Right ventricle myocardium (tissue), 1 donor: Measurements from ENCODE around the genes USP46, FIP1L1, TMEM165, NMU and EXOC1L.

DNA sequence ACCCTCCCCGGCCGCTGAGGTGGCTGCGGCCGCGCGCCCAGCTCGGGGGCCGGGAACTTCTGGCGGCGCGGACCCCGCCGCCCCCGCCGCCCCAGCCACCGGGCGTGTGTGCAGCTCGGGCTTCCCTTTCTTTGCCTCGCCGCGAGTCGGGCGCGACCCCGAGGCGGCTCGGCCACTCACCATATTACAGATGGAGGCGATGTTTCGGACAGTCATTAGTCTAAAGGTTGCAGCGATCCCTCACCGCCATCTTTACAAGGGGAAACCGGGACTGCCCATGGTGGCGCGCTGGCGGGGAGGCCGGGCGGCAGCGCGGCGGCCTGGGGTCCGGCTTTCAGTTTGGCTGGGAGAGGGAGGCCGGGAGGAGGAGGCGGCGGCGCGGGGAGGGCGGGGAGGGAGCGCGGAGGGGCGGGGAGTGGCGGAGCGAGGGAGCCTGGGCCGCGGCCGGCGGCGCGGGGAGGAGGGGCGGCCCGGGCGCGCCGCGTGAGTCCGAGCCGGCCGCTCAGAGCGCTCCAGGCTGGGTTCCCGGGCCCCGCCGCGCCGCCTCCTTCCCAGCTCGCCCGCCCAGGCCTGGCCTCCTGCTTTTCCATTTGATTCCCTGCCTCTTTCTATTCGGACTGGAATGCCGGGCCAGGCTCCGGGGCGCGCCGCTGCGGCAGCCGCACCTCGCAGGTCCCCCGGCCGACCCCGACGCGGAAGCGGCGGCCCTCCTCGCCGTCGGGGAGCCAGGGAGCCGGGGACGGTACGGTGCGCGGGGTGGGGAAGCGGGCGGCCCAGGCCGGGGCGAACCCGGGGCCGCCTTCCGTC lies at the start of gene USP46:
Gene USP46, minus strand, starts transcription at position 367 of the 807 bp plus-strand sequence.
- PRO-cap, 2 experiments, result peak in 2 of 2 experiments; most common plus-strand start position 505 of the sequence (in 2); most common minus-strand start position 341 of the sequence (in 2)

GRCh38 chr4:52712087-52713088 lies 38.8 kb downstream of the ERVMER34-1 start:
- PRO-cap, 2 experiments, result peak in 2 of 2 experiments; most common plus-strand start chr4:52712504 (in 2); most common minus-strand start chr4:52712926 (in 2)

DNA sequence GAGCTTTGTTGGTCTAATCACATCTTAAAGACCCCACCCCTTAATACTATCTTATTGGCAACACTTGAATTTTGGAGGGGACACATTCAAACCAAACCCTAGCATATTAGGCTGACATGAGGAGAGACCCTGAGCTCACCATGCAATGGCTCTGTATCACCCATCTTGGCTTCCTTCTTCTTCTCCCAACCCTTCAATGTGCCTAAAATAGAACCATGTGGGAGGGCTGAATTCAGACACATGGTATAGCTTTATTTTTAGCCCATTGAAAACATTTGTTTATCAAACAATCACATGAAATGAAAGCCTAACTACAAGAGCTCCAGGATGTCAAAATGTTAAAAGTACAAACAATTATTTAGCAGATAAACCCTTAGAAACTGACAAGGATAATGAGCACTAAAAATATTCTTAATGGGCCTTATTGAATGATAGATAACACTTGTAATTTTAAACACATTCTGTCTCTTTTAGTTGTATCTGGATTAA lies 81.6 kb downstream of the RASL11B start:
- PRO-cap, 2 experiments, result no peak in any of the 2 experiments

DNA sequence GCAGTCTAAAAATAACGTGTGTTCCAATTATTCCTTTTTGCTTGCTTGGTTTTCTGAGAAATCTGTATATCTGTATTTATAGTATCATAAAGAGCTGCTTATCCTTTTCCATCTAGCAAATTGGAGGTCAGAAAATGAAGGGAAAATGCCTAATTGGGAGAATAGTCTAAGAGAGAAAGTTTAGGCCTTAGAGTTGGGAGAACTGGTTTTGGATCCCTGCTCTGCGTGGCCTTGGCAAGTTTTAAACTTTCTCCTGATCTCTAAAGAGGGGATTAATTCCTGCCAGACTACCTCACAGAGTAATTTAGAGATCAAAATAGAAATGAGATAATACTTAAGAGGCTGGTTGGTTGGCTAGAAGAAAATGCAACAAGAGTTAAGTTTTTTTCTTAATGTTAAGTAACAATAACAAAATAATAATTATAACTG lies 160.3 kb downstream of the RASL11B start:
- PRO-cap, 2 experiments, result no peak in any of the 2 experiments

DNA sequence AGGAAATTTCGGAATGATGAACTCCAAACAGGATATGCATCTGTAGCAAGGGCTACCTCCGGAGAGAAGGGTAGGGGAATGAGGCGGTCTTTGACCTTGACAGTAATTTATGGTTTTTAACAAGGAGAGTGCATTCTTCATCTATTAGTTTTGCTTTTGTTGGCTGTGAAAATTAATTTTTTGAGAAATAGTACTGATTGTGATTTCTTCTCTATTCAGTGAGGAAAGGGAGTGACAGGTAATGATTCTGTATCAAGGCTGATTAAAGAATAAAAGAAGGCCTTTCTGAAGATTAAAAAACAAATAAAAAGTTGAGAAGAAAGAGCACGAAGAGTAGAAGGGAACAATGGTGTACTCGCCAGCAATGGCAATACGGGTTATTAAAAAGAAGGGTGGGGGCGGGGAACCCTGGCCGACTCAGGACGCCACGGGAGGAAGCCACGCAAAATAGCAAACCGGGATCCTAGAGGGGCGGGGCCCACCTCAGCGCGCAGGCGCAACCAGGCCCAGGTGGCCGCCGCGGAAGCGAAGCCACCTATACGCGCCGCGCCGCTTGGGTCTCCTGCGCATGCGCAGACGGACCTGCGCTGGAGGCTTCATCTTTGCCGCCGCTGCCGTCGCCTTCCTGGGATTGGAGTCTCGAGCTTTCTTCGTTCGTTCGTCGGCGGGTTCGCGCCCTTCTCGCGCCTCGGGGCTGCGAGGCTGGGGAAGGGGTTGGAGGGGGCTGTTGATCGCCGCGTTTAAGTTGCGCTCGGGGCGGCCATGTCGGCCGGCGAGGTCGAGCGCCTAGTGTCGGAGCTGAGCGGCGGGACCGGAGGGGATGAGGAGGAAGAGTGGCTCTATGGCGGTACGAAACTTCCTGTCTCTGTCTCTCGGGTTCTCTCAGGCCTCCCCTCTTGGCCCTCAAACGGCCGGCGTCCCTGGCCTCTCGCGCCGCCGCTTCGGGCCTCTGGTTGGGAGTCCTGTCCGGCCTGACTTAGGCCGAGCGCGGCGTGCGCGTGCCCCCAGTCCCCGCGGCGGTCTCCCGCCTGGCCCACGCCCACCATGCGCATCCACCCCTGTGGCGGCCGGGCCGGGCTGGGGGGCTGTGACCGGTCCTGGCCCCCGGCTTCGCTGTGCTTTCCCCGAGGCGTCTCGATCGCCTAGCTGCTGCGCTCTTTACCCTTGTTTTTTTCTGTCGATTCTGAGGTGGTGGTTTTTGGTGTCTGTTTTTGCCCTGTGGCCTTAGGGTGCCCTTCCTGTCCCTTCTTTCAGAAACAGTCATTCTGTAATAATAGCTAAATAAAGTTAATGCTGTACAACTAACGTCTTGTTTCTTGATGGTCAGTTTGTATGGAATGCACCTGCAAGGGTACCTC lies at the start of gene FIP1L1:
Gene FIP1L1, plus strand, starts transcription at position 565 of the 1,358 bp plus-strand sequence.
- PRO-cap, 2 experiments, result peak in 2 of 2 experiments; most common plus-strand start position 569 of the sequence (in 1); most common minus-strand start position 1,030 of the sequence (in 2)

DNA sequence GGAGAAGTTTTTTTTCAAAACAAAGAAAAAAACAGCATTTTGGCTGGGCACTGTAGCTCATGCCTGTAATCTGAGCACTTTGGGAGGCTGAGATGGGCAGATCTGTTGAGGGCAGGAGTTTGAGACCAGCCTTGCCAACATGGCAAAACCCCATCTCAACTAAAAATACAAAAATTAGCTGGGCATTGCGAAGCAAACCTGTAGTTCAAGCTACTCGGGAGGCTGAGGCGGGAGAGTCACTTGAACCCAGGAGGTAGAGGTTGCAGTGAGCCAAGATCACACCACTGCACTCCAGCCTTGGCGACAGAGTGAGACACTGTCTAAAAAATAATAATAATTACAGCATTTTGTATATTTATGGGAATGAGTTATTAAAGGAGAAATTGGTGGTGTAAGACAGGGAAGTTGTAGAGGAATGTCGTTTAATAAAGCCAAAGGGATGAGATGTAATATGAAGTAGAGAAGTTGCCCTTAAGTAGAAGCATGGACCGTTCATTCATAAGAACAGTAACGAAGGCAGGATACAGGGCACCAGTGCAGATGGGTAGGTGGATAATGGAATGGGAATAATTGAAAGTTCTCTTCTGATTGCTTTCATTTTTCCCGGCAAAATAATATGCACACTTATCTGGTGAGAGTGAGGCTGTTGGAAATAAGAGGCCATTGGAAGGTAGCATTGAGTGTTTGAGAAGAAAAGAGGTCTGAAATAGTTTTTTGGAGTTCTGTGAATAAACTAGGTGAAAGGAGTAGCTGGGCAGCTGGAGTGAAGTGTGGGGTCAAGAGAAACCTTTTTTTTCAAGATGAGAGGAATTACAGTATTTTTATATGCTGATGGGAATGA lies 25.2 kb downstream of the FIP1L1 start:
- PRO-cap, 2 experiments, result no peak in any of the 2 experiments

- PRO-cap, 2 experiments, result no peak in any of the 2 experiments
Observed at GRCh38 chr4:53590952-53591270, 375 bp downstream of the LNX1 start.

DNA sequence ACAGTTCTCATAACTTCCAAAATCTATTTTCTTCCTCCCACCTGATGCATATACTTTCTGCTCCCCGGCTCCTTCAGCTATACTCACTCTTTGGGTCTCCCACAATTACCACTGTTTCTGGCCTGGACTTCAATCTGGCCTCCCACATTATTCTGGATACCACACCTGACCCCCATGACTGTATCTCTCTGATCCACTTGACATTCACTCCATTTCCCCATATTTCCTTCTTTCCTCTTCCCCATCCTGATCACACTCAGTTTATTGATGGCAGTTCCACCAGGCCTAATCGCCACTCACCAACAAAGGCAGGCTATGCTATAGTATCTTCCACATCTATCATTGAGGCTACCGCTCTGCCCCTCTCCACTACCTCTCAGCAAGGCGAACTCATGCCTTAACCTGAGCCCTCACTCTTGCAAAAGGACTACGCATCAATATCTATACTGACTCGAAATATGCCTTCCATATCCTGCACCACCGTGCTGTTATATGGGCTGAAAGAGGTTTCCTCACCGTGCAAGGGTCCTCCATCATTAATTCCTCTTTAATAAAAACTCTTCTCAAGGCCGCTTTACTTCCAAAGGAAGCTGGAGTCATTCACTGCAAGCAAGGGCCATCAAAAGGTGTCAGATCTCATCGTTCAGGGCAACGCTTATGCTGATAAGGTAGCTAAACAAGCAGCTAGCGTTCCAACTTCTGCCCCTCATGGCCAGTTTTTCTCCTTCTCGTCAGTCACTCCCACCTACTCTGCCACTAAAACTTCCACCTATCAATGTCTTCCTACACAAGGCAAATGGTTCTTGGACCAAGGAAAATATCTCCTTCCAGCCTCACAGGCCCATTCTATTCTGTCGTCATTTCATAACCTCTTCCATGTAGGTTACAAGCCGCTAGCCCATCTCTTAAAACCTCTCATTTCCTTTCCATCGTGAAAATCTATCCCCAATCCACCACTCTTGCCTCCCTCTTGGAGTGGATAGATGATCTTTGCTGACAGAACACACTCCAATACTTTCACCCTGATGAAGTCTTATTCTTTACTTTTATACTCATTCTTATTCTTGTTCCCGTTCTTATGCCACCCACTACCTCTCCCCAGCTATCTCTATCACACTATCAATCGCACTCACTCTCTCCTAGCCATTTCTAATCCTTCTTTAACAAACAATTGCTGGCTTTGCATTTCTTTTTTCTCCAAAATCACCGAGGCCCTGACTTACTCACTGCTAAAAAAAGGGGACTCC lies 40.6 kb downstream of the CHIC2 start:
- PRO-cap, 2 experiments, result no peak in any of the 2 experiments

DNA sequence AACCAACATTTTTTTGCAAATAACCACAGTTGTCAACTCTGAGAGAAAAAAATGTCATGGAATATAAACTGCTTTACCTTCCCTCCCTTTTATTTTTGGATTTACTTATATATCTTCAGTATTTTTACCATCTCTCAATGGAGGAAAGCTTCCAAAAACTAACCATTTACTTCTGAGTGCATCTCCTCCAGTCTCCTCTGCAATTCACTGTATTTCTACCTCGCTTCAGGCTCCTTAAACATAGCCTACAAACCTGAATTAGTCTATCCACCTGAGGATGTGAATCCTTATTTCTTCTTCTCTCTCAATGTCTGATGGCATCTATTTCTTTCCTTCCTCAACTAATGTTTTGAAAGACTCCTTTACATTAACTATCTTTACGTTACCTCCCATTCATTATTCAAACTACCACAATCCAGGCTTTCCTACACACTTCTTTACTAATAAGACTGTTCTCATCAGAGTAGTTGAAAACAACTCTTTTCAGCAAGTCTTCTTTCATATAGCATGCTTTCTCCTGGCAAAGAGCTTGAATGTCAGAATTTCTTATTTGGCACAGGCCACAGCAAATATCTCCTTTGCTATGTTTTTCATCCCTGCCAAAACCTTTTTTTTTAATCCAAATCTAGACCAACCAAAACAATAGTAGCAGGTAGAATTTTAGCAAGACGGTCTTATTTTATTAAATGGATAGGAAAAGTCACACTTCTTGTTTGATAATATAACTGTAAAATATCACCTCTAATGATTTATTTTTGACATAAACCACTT lies 12.7 kb downstream of the CHIC2 start:
- PRO-cap, 2 experiments, result no peak in any of the 2 experiments

DNA sequence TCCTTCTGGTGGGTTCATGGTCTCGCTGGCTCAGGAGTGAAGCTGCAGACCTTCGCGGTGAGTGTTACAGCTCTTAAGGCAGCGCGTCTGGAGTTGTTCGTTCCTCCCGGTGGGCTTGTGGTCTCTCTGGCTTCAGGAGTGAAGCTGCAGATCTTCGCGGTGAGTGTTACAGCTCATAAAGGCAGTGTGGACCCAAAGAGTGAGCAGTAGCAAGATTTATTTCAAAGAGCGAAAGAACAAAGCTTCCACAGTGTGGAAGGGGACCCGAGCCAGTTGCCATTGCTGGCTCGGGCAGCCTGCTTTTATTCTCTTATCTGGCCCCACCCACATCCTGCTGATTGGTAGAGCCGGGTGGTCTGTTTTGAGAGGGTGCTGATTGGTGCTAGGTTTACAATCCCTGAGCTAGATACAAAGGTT lies 54.3 kb downstream of the GSX2 start:
- PRO-cap, 2 experiments, result no peak in any of the 2 experiments

- PRO-cap, 2 experiments, result no peak in any of the 2 experiments
Observed at GRCh38 chr4:54197040-54197765, 31.9 kb upstream of the PDGFRA start.

- PRO-cap, 2 experiments, result peak in 2 of 2 experiments; most common plus-strand start chr4:55169902 (in 1); most common minus-strand start chr4:55169696 (in 1)
Observed at GRCh38 chr4:55169519-55169972, 44.2 kb upstream of the KDR start.

DNA sequence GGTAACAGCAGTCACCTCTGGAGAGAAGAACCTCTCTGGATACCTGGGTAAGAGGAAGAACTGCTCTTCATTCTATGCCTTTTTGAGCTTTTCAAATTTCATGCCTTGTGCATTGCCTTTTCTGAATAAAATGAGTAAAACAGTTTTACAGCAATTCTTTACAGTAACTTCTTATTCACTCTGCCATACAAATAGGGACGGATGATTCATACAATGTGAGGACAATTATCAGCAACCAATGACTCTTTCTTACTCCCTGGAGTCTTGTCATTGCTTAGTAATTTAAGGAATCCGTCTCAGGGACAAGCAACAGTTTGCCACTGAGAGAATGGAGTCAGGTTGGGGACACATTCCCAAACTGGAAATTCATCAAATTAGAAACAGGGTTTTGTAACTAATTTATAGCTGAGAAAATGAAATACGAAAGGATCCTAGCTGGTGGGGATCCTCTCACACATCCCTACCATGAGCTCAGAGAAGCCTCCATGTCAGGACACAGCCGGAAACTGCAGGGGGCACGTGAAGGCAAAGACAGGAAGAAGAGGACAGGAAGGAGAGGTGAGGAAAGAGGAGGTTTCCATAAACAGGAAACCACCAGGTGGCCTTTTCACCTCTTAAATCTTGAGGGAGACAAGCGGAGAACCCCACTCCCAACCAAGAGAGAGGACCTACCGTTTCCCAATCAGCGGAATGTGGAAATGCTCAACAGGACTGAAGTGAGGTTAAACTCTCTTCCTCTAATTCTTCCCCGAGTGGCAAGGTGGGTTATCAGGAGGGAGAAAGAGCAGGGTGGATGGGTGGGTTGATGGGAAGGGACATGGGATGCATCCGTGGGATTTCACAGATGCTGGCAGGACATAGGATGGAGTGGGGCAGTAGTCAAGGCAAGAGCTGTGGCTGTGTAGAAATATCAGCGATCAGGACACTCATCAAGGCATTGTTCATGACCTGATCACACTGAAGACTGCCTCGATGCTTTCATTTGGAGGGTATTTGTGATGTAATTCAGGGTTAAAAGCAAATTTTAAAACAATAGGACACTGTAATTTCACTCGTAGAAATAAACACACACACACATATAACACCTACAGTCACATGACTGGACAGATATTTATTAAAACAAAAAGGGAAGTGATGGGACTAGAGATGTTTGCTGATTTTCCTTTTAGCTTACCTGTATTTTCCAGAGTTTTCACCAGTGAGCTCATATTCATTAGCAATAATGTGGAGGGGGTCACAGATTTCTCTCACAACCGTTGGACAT lies 50.7 kb upstream of the KDR start:
- PRO-cap, 2 experiments, result no peak in any of the 2 experiments

DNA sequence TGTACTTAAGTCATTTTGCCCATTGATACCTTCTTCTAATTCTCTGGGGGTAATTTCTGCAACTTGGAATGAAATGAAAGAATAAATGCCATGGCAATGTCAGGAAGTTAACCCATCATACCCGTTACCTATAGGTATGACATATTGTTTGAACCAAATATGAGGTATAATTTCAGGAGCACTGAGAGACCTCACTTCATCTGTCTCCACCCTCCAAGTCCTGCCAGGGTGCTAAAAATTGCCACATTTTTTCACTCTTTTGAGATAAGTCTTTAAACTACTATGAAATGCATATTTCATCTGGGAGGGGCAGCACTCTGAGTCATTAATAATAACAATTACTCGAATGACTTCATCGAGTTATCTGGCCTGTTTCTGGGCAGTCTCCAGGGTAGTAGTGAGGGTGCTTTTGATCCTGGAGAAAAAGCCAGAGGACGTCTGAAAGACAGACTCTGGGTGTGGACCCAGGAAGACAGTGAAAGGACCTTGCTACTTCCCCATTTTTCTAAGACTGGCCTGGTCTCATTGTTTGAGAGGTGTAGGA lies 42.4 kb upstream of the SRD5A3 start:
- PRO-cap, 2 experiments, result no peak in any of the 2 experiments

DNA sequence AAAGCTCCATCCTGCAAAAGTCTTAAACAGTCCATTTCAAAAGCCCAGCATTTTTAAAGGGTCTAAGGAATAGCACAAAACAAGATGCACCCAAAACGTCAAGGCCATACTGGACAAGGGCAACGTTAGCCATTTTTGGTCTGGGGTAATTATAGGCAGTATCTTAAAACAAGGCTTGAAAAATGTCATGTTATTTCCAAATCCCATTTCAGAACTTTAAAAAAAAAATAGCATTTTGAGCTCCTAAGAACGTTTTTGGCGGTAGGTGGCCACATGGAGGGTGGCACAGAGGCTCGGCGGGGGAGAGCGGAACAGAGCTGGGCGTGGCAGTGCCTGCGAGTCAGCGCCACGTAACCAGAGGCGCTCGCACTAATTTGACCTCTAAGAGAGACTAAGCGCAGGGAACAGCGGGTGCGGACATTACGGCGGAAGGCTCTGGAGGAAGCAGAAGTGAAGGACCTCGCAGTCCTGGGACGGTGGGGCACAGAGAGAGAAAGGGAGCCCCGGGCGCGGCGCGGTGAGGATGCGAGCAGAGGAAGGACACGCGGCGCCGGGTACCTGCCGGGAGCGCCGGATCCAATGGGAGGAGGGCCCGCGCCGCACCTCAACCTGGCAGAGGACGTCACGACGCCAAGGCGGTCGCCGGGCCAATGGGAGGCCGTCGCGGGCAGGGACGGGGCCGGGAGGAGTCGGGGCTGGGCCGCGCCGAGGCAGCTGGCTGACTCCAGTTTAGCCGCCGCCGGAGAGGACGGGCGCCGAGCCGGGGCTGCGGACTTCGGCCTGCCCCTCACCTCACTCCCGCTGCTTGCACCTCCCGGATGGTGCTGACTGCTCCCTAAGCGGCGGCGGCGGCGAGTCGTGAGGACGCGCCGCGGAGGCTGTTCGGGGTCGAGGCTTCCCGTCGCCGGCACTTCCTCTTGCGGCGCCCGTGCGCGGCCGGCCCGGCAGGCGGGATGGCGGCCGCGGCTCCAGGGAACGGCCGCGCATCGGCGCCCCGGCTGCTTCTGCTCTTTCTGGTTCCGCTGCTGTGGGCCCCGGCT lies at the start of gene TMEM165:
Gene TMEM165, plus strand, starts transcription at position 721 of the 1,040 bp plus-strand sequence.
- PRO-cap, 2 experiments, result peak in 2 of 2 experiments; most common plus-strand start position 420 of the sequence (in 2); most common minus-strand start position 331 of the sequence (in 2)

DNA sequence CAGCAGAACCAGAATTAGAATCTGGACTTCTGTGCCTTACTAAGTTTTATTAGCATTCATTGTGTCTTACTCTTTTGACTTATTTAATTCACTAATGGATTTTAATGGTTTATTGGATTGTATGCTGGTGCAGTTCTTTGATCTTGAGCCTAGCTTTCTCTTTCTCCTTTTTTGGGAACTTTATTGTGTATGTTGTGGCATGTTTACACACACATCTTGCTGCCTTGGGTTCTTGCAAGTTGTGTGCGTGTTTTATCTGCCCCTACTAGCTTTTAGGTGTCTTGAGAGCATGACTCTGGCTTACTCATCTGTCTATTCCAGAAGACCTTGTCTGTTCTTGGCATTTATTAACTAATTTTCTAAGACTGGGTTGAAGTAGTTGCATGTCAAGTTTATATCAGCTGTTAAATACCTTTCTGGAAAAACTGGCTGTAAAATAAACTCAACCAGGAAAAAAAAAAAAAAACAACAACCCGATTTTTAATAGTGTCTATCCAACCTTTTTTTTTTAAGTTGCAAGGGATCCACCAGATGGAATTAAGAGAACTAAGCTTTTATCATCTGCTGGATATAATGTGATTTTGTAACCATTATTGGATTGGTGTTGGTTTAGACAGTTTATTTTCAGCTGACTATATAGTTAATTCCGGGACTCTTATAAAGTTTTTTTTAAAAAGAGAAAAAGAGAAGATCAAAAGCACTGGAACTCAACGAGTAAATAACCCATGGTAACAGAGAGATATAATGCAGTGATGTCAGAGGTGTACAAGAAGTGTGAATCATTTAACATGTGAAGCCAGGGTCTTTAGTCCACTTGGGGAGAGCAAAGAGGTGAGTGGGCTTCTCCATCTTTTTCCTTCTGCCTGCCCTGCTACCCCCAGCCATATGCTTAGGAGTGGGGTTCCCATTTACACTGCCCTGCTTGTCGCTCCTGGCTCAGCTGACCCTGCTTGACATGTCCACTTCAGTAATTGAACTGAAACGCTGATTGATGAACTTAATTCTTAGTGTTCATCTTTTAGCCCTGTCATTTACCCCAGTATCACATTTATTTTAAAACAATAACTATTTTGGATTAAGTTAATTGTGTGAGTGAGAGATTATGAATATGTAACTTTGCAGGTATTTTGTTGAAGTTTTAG lies 3.0 kb downstream of the TMEM165 start:
- PRO-cap, 2 experiments, result no peak in any of the 2 experiments

DNA sequence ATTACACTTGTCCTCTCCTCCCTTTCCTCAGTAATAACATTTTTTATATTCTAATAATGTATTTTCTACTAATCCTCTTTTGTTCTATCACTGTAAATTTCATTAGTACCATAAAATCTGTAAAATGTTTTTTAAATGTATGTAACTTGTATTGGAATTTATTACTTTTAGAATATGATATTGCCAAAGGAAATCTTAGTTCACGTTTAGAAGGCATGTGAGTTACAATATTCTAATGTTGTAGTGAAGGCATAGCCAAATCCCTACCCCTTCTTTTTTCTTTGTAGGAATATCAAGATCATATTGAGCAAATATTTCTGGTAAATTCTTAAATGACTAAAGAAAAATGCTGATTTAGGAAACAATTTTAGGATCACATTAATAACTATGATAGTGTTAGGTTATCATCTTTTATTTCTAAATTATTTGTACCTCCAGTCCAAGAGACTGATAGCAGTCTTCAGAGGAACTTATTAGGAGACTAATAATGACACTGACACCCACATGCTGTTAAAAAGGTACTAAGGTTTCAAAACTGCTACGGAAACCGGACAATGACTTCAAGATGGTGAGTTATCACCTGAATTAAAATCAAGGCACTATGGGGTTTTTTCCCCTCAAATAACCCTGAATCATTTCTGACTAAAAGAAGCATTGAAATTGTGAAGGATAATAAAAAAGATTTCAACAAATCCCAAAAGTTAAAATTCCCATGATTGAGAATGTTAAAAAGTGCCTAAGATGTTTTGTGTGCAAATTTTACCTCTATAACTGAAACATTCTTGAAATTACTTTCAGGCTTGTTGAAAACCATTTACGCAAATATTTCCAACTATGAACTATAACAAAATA lies 38.1 kb downstream of the TMEM165 start:
- PRO-cap, 2 experiments, result no peak in any of the 2 experiments

GRCh38 chr4:55619491-55619697 lies 16.7 kb downstream of the NMU start:
- PRO-cap, 2 experiments, result no peak in any of the 2 experiments

DNA sequence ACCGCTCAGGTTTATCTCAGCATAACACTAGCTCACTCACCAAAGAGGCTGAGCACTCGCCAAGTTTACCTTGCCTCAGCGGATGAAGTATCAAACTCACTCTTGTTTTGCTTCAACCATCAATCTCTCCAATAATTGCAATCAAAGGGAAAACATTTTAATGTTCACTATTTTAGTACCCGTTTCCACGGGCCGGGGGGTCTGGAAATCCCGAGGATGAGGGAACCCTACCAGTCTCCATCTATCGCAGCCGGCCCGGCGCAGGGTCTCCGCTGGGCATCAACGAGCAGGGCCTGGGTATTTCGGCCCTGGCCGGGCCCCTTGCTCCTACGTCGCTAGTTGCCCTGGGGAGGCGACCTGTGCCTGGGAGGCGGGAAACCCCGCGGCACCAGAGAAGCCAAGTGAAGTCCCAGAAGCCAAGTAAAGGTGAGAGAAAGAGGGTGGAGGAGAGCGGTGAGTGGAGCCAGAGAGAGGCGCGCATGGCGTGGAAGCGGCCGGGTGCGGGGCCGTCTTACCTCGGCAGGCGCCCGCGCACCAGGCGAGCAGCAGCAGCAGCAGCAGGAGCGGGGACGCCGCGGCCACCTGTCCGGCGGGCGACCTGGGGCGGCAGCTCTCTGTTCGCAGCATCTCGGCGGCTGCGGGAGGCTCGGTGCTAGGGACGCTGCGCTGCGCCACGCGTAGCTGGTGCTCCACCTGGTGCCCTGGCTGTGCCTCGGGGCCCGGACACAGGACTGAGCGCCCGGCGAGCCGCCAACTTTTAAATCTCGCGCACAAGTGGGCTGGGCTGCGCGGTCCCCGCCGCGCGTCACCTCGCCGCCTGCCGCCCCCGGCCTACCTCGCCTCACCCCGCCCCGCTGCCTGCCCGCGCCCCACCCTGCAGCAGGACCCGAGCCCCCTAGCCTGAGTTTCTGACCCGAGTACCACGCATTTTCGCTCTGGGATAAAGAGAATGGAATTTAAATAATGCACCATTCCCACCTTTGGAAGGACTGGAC lies at the start of gene NMU:
Gene NMU, minus strand, starts transcription at position 733 of the 995 bp plus-strand sequence.
- PRO-cap, 2 experiments, result no peak in any of the 2 experiments

- PRO-cap, 2 experiments, result no peak in any of the 2 experiments
Observed at GRCh38 chr4:55819497-55820288, at the start of gene EXOC1L. Gene EXOC1L, plus strand, starts transcription at chr4:55819790.